BJ (cell line): ENCODE measurements around a stretch of chr10.

- CAGE, long polyA plus RNA, result no peak
- RRBS, result no CpG with 5 or more reads among the region's 21 CpGs
Measured at GRCh38 chr10:29318114-29319058, 29.5 kb downstream of the LYZL1 start.

DNA sequence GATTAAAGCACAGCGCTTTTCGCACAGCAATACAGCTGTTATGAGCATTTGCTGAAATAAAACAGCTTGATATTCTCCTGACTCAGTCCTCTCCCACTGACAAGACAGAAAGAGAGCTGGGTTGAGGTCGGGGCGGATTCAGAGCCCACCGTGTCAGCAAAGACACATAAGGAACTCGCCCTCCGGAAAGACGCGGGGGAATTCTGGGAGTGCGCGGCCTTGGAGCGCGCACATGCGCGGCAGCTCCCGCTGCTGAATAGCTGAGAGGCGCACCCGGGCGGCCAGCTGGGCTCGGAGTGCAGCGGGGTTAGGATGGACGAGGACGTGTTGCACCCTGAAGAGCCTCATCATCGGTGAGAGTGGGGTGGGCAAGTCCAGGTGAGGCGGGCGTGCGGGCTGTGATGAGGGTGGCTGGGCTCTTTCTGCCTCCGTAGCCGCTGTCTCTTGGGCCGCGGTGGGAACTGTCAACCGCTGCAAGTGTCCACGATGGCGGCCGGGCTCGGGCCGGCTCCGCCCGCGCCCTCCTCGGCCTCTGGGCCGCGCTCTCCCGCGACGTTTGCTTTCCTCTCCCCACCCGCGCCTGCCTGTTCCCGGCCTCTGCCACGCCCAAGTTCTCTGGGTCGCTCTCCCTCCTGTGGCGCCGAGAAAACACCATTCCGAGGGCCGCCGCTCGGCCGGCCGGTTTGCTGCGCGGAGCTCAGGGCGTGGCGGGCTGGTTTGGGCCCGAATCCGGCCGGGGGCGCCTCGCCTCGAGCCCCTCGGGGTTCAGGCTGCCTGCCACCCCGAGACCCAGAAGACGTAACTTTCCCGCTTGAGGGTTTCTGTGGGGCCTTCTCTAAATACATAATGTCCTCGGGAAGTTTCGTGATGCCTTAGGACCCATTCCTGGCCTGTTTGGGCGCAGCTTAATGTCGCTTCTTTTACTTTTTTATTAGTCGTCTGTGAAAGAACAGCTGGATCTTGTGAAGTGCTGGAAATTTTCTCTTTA lies 120.7 kb downstream of the LYZL1 start:
- CAGE, long polyA plus RNA, result start-site peak on the plus strand centred at position 273 of the sequence, 48 bp wide, 391 and 238 reads in 2 replicates
- RRBS, result 2% methylated on average over 16 of the region's 78 CpGs

DNA sequence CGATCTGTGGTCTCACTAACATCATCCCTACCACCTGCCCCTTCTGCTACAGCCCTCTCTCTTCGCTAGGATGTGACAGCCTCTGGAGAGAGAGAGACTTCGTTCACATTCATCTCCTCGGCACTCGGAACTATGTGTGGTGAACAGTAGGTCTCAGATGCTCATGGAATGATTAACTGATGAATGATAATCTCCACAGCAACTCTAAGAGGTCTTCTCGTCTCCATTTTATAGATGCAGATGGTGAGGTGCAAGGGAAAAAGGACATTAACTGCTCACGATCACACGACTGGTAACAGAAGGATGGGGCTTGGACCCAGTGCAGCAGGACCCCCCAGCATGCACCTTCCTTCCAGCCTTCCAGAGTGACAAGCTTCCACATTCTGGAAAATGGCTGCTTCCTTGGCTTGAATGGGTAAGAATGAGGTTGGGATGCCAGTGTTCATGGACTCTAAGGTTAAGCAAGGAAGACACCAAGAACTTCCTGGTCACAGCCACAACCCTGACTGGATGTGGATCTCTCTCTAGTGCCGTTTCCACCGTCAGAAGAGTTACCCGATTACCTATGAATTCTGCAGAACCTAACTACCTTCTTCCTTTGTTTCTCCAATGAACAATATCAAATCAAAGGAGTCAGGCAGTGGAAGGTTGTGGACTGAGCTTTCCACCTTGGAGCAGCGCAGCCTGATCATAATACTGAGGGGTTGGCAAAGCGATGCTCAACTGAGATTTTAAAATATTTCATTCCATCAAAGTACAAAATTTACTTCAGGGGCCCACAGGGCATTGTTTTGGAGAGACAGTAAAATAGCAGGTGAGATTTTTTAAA lies 94.3 kb downstream of the SVIL start:
- CAGE, long polyA plus RNA, result no peak
- RRBS, result no CpG with 5 or more reads among the region's 13 CpGs

- CAGE, long polyA plus RNA, result no peak
- RRBS, result no CpG with 5 or more reads among the region's 16 CpGs
Measured at GRCh38 chr10:29586919-29587669, 47.7 kb downstream of the SVIL start.

DNA sequence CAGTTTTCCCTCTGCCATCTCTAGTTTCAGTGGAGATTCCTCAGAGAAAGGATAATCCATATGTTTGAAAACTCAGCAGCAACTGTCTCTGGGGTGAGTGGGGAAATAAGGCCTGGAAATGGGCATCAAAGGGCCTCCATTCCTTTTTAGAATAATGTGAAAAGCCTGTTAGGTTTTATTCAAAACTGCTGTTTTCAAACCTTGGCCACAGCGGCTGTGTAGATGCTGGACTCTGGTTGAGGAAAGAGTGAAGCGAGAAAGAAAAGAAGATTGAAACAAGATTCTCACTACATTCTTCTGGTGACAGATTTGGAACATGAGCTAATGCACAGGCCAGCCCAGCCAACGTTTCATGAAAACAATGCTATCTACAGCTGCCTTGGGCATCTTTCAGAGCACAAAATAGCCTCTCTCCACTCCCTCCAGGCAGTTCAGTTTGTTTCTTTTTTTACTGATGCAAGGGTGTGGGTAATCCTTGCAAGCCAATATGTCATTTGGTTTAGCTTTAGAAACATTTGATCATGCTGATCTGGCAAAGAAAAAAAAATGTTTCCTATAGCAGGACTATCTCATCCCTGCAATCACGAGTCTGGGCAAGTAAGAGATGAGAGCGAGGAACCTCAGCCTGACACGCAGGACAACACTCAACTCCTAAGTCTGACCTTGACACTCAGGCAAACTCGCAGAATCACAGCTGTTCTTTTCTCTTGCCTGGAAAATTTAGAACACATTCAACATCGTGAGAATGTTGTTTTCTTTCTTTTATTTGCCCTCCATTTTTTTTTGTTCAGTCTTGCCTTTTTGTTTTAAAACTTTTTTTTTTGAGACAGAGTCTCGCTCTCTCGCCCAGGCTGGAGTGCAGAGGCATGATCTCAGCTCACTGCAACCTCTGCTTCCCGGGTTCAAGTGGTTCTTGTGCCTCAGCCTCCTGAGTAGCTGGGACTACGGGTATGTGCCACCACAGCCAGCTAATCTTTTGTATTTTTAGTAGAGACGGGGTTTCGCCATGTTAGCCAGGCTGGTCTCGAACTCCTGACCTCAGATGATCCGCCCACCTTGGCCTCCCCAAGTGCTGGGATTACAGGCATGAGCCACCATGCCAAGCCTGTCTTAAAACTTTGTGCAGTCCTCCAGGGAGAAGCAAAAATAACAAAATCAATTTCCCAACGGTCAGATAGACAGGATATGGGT lies 35.8 kb downstream of the SVIL start:
- CAGE, long polyA plus RNA, result no peak
- RRBS, result no CpG with 5 or more reads among the region's 17 CpGs

DNA sequence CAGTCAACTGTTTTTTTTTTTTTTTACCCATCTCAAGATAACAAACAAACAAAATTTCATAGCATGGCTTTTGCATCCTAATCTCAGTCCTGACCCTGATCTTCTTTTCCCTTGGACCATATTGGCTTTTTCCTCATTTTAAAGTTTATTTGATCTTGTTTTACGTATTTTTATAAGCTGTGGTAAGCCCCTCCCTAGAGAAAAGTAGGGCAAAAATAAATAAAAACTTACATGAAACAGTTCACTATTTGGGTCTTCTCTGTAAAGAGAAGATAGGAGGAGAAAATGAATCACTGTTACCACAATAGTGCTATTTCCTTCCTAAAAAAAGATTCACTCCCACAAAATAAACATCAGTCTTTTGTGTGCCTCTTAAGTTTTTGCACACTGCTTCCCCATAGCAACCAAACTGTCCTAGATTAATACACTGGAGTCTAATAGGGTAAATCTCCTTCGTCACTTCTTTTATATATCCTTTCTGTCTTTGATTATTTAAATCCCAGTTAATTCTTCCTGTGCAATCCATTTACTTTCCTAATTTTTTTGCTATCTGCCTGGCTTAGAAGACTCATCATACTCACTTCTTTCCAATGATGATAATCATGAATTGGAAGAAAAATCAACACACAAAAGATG lies 1.4 kb upstream of the SVIL start:
- CAGE, long polyA plus RNA, result no peak
- RRBS, result no CpG with 5 or more reads among the region's 2 CpGs

DNA sequence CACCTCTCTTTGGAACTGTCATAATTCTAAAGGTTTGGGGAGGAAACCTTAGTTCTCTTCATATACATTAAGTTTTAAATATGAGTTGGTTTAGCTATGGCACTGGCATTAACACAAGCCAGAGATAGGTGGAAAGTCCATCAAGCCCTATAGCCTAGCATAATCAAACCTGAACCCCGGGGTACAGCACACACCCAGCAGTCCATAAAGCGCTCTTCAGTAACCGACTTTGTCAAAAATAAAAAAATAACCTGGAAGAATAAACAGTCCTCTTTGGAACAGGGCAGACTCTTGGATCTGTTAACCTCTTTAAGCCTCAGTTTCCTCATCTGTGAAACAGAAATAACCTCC lies 99.4 kb upstream of the SVIL start:
- CAGE, long polyA plus RNA, result no peak
- RRBS, result no CpG with 5 or more reads among the region's 3 CpGs

- CAGE, long polyA plus RNA, result no peak
- RRBS, result no CpG with 5 or more reads among the region's 6 CpGs
Measured at GRCh38 chr10:29843133-29843649, 208.4 kb upstream of the SVIL start.

GRCh38 chr10:30220445-30220684 lies 128.7 kb downstream of the MTPAP start:
- CAGE, long polyA plus RNA, result no peak
- RRBS, result no CpG with 5 or more reads among the region's 5 CpGs

DNA sequence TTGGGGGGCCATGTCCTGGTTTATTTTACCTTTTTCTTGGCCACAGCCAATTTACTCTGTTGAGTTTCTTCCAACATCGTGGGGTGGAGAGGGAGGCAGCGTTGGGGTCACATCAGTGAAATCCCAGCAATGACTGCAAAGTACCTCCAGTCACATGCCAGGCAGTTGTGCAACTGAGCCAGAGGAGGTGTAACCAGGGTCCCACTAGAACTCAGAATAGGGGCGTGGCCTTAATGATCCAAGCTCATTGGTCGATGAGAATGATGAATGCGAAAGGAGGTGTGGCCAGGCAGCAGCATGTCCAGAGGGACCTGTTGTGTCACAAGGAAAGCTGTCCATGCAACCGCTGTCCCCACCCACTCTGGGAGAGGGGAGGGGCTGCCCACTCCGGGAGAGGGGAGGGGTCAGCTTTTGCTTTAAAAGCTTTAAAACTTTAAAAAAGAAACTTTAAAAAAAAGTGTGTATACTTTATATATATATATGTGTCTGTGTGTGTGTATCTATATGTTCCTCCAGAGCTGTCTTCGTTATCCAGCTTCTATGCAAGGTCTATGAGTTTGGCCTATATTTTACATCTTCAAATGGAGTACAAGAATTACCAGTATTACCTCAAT lies 25.3 kb upstream of the MTPAP start:
- CAGE, long polyA plus RNA, result no peak
- RRBS, result no CpG with 5 or more reads among the region's 8 CpGs

DNA sequence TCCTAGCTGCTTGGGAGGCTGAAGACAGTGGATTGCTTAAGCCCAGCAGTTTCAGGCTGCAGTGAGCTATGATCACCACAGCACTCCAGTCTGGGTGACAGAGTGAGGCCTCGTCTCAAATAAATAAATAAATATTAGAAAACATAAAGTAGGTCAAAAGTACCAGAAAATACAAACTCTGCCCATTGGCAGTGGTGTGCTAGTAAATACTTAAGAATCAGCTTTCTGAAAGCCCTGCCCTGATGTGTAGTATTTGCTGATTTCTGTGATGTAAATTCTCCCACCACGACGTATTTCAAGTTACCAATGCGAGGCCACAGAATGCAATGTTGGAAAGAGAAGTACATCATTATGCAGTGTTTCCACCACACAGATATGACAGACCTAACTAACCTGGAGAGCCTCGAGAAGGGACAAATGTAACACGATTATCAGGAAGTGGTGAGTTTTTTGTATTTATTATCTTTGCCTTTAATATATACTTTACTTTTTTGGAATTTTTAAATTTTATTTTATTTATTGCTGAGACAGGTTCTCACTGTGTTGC lies 11.7 kb upstream of the MAP3K8 start:
- CAGE, long polyA plus RNA, result no peak
- RRBS, result no CpG with 5 or more reads among the region's 6 CpGs

DNA sequence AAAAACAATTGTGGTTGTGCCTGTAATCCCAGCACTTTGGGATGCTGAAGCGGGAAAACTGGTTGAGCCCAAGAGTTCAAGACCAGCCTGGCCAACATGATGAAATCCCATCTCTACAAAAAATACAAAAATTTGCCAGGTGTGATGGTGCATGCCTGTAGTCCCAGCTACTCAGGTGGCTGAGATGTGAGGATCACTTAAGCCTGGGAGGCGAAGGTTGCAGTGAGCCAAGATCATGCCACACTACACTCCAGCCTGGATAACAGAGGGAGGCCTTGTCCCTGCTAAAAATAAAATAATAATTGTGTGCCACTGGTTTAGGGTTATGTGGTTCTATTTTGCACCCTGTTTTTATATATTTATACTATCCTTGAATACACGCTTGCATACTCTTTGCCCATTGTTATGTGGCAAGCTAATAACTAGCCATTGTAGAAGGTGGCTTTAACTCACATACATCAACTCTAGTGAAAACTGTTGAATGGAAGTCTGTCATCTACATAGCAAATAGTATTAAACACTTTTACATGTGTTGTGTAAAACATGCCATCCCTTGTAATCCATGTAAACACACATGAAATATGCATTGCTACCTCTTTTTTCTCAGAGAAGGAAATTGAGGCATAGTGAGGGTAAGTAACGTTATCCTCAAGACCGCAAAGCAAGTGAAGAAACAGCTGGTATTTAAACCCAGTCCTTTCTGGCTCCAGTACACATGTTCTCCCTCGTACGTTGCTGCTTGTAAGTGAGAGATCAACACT lies 28.2 kb downstream of the MAP3K8 start:
- CAGE, long polyA plus RNA, result no peak
- RRBS, result no CpG with 5 or more reads among the region's 7 CpGs

DNA sequence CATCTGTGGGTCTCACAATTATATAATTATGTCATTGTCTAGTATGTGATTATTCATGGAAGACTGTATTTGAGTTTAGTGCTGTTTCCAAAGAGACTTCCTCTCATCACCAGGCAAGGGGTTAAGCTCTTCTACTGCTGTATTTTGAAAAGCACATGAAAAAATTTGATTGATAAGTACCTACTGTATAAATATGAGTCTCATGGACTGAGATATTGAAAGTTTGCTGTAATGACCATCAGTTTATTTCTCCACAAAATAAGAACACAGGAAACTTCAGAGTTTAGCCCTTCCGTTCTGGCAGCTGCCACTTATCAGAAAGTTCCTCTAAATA lies 92.1 kb downstream of the LYZL2 start:
- CAGE, long polyA plus RNA, result no peak
- RRBS, result no CpG with 5 or more reads among the region's 1 CpG

DNA sequence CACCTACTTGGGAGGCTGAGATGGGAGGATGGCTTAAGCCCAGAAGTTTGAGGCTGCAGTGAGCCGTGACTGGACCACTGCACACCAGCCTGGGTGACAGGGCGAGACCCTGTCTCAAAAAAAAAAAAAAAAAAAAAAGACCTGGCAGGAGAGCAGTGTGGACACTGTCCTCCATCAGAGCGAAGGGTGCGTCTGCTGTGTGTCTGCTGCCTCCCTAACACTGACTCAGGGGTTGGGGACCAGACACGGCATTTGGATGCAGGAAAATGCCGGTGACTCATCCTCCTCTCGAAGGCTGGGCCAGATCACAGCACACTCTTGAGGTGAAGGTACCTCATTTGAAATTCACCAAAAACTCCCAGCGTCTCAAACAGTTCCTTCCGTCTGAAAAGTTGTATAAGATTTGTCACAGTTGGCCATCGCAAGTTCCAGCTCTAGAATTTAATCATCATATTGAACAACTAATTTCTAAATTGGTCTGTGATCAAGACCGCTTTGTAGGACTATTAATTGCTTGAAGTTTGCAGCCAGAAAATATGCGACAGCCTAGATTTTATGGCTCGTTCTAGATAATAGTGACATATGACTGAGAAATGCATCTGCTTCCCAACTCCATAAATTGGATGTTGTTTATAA lies 118.1 kb upstream of the LYZL2 start:
- CAGE, long polyA plus RNA, result no peak
- RRBS, result no CpG with 5 or more reads among the region's 13 CpGs

GRCh38 chr10:30804601-30805095 lies 175.1 kb upstream of the LYZL2 start:
- CAGE, long polyA plus RNA, result no peak
- RRBS, result no CpG with 5 or more reads among the region's 6 CpGs

DNA sequence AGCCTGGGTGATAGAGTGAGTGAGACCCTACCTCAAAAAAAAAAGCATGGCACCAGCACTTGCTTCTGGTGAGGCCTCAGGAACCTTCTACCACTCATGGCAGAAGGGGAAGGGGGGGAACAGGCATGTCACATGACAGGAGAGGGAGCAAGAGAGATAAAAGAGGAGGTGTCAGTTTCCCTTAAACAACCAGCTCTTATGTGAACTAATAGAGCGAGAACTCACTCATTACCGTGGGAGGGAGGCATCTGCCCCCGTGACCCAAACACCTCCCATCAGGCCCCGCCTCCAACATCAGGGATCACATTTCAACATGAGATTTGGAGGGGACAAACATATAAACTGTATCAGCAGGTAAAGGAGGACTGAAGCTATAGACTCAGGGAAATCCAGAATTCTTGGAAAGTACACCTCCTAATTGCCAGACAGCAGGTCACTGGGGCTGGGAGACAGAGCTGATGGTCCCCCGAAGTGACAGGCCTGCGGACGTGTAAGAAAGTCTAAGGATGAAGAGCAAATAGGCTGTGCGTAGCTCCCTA lies 186.6 kb upstream of the LYZL2 start:
- CAGE, long polyA plus RNA, result no peak
- RRBS, result no CpG with 5 or more reads among the region's 8 CpGs

DNA sequence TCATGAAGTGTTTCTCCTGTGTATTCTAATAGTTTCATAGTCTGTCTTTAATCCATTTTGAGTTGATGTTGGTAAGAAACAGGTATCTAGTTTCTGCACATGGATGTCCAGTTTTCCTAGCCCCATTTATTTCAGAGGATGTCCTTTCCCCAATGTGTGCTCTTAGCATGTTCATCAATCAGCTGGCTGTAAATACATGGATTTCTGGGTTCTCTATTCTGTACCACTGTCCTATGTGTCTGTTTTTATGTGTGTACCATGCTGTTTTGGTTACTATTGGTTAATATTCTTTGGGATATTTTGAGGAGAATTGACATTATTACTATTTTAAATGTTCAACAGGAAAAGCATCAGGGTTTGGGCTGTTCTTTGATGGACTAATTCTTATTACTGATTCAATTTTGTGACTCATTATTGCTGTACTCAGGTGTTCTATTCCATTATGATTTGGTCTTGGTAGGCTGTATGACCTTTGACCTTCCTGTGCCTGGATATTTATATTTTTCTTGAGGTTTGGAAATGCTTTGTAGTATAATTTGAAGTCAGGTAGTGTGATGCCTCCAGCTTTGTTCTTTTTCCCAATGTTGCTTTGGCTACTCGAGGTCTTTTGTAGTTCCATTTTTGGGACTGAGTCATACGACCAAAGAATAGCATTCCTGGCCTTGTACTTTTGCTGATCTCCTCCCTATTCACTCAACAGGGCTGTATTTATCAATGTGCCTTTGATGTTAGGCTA lies 74.0 kb downstream of the ZNF438 start:
- CAGE, long polyA plus RNA, result no peak
- RRBS, result no CpG with 5 or more reads among the region's 2 CpGs

- CAGE, long polyA plus RNA, result no peak
- RRBS, result no CpG with 5 or more reads among the region's 3 CpGs
Measured at GRCh38 chr10:30999334-30999923, 32.2 kb downstream of the ZNF438 start.

- CAGE, long polyA plus RNA, result no peak
- RRBS, result 3% methylated on average over 16 of the region's 30 CpGs
Measured at GRCh38 chr10:31133542-31134021, 101.9 kb upstream of the ZNF438 start.

DNA sequence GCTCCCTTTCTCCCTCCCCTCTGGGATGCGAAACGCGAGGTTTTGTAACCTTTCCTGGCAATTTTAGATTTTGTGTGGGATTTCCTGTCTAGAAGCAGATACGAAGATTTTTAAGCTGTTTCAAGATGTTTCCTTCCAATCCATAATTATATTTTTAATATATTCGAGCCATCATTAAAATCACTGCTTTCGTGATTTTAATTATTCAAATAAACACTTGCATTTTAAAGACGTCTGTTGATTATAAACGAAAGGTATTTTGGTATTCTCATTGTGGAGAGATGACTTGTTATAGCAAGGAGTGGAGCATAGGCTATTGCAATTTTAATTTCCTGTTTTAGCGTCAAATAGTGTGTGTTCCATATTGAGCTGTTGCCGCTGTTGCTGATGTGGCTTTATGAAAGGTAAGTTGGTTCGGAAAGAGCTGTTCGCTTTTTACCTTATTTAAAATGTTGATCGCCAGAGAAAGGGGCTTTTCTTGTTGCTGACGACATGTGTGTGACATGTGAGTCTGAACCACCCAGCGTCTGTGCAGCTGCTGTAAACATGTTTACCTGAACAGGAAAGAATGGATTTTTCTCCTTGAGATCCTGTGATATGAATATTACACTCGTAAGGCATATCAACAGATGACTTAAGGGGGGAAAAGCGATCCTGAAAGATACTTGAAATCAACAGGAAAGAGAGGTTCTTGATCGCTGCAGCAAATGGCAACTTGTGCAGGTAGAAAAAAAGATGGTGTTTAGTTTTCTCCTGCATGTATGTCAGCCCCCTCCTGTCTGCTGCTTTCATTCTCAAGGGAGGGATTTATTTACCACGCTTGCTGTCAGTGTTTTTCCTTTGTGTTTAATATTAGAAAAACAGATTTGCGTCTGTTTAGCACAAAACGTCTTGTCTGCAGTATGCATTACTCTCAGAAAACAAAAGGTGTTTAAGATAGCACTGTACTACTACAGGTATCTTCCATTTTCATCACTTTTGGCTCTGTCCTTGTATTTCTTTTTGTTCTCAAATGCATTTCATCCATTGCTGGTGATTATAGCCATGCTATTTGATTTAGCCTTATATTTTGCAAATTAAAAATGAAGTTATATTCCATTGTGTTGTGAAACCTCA lies 2.5 kb downstream of the ZEB1 start:
- CAGE, long polyA plus RNA, result no peak
- RRBS, result no CpG with 5 or more reads among the region's 21 CpGs